ENCODE measurements around the genes MICAL1 and WASF1.

- PRO-cap, 2 experiments = peak in 2 of 2 experiments; most common plus-strand start chr6:108874643 (in 2)
These were observed 26.1 kb downstream of the ARMC2 start for GRCh38 chr6:108874285-108874846.

- PRO-cap, 2 experiments = no peak in any of the 2 experiments
These were observed 96.6 kb downstream of the ARMC2 start for GRCh38 chr6:108944634-108945381.

DNA sequence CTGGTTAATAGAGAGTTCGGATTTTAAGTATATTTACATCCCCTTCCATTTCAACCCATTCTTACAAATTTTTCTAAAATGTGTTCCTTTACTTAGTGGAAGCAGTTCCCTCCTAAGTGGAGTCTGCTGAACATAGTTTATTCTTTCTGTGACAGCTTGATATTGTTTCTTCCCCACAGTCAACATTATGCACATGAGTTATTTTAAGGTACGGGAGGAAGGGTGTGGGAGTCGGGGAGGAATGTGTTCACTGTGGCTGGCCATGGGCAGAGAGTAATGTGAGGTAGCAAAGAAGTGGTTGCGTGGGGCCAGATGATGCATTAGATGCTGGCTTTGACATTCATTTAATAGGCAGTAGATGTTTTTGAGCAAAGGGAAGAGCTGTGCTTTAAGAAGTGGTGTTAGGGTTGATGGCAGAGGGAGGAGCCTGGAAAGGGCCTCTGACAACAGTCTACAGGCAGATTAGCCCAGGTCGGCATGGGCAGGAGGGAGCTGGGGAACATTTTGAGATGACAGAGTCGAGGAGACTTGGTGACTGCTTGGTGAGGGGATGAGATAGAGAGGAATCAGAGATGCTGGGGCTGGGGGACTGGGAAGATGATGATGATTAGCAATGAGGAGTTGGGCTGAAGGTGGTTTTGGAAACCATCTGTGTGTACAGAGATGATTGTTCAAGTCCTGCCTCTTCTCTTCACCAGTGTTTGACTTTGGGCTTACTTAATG is 98.6 kb downstream of the ARMC2 start:
- PRO-cap, 2 experiments = no peak in any of the 2 experiments

- PRO-cap, 2 experiments = no peak in any of the 2 experiments
These were observed 131.5 kb downstream of the CD164 start for GRCh38 chr6:109250681-109251219.

DNA sequence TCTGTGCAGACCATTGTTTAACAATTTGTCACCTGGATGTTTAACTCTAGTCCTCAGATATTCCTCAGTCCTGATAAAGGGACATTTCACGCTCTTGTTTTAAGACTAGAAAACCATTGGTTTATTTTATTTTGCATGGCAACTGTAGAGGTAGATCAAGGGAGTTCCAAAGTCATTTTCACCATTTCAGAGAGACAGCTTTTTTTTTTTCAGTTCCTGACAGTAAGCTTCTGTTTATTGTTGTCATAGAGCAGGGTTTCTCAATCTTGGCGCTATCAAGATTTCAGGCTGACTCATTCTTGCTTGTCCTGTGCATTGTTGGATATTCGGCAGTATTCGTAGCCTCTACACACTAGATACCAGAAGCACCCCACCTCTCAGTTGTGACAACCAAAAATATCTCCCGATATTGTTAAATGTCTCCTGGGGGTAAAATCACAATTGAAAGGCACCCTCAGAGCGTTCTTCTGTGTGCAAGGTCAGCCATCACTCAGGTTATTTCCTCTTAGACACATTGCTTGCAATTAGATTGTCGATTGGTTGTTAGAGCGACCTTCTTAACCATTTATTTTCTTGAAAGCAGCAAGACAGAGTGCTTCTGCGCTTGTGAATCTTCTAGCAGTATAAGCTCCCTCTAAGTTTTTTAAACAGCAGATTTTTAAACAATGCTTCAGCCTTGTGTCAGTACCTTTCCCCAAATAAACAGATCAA is 2.2 kb upstream of the CD164 start:
- PRO-cap, 2 experiments = no peak in any of the 2 experiments

DNA sequence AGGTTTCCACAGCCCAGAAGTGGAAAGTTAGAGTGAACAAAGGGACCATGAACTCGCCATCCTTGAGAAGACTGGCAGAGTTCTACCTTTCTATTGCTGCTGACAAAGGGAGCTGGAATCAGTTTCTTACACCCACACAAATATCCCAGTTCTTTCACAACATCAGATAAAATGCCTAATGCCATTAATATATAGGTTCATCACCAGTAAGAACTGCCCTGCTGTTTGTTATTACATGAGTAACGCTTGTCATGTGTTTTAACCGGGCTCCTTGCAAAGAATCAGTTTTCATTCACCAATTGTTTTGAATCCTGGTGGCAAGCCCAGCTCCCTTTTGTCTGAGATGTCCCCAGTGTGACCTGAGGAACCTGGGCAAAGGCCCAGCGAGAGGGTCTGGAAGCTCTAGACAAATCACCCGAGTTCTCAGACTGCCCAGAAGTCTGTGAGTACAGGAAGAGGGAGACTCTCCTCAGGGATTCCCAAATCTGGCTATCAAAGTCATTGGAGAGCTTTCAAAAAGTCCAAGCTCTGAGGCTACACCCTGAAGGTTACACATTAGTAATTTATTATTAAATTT is 7.5 kb upstream of the CD164 start:
- PRO-cap, 2 experiments = no peak in any of the 2 experiments

DNA sequence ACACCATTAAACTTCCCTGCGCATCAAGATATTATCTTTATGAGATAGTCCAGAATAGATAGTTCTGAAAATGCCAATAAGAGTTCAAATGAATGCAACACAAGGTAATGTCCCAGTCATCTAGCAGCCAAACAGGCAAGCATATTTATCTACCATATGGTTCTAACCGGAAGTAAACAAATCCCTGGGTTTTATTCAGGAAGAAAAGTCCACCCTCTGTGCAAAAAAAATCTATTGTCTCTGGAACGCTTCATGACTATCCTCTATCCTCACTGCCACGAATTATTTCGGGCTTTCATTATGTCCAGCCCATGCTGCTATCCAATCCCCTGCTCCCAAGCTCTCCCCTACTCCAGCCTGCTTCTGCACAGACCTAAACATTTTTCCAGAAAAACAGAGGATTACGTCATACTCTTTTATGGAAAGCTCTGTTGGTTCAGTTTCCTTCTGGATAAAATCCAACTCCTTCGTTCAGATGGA is 11.5 kb downstream of the PPIL6 start:
- PRO-cap, 2 experiments = no peak in any of the 2 experiments

DNA sequence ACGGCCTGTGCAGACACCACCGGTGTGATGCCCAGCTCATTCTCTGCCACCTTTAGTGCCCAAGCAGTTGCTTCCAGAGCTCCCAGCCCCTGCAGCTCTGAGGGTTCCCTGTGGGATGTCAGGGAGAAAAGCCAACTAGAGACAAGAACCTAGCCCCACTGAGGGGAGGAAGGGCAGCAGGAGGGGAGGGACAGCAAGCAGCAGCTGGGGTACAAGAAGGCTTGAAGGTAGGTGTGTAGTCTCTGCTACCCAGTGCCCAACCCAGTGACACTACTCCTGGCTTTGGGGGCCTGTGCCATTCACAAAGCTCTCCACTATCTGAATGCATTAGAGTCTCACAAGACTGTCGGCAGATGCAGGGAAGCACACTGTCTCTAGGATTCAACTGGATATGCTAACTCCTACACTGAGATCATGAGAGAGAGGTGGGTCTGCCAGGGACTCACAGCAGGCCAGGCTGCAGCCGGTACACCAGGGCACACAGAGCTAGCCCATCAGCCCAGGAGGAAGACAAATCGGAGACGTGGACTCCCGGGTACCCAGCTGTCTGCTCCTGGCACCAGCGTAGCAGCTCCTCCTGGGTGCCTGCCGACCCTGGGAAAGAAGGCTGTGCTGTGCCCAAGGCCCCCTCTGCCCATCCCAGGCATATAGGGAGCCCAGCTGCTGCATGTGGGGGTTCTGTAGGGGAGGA is 7.1 kb downstream of the MICAL1 start:
- PRO-cap, 2 experiments = no peak in any of the 2 experiments

DNA sequence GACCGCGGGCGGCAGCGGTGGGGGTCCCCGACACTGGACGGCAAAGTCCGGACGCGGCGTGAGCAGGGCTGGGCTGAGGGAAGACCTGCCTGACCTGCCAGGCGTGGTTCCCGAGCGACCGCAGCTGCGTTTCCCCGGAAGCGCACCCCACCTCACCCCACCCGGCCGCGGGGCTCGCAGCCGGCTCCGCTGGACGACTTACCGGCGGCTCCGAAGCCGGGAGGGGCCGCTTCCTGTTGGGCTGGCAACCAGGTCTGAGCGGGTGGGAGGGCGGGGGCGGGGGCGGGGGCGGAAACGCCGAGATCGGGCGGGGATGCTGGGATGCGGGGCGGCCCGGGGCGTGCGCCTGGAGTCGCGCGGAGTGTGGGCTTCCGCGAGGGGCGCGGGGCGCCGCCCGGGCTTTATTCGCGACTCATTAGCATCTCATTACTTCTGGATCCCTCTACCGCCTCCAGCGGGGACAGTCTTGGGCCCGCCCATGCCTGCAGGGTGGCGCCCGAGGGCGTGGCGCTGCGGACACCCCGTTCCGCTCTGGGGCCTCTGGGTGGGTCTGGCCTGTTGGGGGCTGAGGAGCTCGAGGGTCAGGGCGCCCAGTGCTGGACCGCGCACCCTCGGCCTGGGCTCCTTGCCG is at the start of gene MICAL1:
Gene MICAL1 (minus strand): TSS at position 256 of the 631 bp plus-strand sequence.
- PRO-cap, 2 experiments = peak in 2 of 2 experiments; most common plus-strand start position 300 of the sequence (in 1); most common minus-strand start position 183 of the sequence (in 2)

DNA sequence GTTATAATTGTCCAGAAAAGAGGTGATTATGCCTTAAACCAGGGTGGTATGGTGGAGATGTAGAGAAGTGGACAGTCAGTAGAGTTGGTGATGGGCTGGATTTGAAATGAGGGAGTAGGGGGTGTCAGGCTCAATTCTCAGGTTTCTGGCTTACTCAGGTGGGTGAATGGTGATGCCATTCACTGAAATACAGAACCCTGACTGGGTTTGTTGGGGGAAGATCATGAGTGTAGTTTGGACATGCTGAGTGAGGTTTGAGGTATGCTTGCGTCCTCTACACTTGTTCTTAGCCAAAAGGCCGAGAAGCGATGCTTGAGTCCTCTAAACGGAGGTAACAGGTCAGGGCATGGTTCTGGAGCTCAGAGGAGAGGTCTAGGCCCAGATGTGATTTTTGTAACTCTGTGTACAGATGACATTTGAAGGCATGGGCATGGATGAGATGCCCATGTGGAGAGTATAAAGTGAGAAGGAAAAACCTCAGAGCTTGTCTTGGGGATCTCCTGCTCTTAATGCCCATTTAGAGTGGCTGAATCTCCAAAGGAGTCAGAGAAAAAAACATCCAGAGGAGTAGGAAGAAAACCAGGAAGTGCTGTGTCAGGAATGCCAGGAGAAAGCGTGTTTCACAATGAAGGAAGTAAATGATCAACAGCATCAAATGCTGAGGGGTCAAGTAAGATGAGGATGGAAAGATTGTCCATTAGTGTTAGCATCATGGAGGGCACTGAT is 55.9 kb downstream of the FIG4 start:
- PRO-cap, 2 experiments = no peak in any of the 2 experiments

DNA sequence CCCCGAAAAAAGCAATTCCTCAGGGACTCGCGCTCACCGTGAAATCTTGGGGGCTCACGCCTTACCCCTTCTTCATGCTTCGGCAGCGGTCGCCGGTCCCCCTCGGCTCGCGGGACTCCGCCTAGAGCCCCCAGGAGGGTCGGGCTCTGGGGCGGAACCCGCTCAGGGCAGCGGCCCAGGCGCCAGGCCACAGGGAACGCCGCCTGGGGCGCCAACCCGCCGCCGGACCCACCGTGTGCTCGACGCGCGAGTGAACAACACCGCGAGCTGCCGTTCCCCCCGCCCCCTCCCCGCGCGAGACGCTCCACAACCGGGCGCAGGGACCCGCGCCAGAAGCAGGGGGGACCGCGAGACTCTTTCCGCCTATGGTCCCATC is at the start of gene WASF1:
Gene WASF1 (minus strand): TSS at position 269 of the 376 bp plus-strand sequence.
- PRO-cap, 2 experiments = peak in 2 of 2 experiments; most common minus-strand start position 241 of the sequence (in 2)

DNA sequence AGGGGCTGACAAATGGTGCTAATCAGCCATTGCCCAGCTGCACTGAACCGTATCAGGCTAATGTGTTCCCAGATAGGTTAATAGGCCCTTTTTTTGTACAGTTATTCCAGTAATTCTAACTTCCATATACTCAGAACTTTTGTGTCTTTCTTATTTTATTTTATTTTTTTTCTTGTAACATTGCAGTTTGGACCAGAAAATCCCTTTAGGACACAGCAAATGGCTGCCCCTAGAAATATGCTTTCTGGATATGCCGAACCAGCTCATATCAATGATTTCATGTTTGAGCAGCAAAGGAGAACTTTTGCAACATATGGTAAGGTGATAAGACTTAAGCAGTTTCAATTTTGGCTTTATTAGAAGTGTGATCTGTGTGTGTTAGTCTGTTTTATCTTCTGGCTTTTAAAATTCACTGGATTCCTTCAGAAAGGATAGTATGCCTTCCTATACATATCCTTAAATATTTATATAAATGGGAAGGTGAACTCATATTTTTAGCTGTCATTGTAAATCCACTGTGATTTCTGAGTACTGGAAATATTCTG is 21.2 kb downstream of the CDC40 start:
- PRO-cap, 2 experiments = no peak in any of the 2 experiments

GRCh38 chr6:110215346-110215875 is 35.2 kb downstream of the CDC40 start:
- PRO-cap, 2 experiments = no peak in any of the 2 experiments

DNA sequence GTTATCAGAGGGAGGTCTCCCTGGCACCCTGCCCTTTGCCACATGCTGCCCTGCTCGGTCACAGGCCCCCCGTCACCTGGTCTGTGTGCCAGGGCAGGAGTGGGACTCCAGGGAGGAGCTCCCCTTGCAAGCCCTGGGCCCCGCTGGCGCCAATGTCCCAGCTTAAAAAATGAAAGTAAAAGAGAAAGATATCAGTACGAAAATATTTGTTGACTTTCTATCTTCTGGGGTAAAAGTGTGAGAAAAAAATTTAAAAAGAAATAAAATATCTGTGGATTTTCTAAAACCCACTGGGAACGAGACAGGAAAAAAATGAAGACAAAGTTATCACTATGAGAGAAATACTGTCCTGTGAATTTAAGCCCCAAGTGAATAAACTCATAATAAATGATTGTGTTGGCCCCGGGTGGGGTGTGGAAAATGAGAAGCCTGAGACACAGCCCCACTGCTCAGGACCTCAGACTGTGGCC is 68.2 kb upstream of the SLC22A16 start:
- PRO-cap, 2 experiments = no peak in any of the 2 experiments

GRCh38 chr6:110560595-110561081 is 84.2 kb upstream of the SLC22A16 start:
- PRO-cap, 2 experiments = no peak in any of the 2 experiments

DNA sequence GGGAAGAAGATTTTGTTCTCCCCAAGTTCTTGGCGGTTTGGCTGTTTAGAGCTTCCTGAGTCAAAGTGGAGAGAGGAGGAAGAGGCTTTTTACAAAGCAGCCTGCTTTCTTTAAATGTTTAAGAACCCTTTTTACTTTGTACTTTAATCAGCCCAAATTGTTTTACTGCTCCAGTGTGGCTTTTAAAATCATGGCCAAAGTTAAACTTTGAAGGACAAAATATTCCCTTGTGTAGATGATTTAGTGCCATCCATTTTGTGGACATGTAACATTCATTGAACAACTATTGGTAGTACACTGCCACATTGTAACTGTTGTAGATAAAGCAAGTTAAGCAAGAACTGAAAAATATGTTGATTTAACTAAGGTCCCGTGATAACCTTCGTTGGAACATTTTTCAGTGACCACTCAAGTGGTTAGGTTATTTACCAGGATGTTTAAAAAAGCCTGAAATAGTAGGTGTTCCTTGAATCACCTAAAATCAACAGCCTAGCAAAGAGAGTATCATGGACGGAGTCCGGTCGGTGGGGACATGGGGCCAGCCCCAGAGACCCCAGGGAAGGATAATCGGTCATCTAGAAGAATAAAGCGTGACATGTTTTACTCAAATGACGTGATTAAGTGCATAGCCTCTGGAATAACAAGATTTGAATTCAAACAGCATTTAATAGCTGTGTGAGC is 2.5 kb downstream of the AMD1 start:
- PRO-cap, 2 experiments = peak in 1 of 2 experiments; most common plus-strand start position 513 of the sequence (in 1)

- PRO-cap, 2 experiments = no peak in any of the 2 experiments
These were observed 19.7 kb downstream of the AMD1 start for GRCh38 chr6:110894013-110894869.

DNA sequence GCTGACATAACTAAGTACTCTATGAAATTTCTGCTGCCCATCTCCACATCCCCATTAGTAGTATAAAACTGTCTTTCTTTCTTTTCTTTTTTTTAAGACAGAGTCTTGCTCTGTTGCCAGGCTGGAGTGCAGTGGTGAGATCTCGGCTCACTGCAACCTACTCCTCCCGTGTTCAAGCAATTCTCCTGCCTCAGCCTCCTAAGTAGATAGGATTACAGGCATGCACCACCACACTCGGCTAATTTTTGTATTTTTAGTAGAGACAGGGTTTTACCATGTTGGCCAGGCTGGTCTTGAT is 28.3 kb upstream of the GTF3C6 start:
- PRO-cap, 2 experiments = no peak in any of the 2 experiments

GRCh38 chr6:111127486-111128010 is 40.2 kb downstream of the SLC16A10 start:
- PRO-cap, 2 experiments = no peak in any of the 2 experiments

DNA sequence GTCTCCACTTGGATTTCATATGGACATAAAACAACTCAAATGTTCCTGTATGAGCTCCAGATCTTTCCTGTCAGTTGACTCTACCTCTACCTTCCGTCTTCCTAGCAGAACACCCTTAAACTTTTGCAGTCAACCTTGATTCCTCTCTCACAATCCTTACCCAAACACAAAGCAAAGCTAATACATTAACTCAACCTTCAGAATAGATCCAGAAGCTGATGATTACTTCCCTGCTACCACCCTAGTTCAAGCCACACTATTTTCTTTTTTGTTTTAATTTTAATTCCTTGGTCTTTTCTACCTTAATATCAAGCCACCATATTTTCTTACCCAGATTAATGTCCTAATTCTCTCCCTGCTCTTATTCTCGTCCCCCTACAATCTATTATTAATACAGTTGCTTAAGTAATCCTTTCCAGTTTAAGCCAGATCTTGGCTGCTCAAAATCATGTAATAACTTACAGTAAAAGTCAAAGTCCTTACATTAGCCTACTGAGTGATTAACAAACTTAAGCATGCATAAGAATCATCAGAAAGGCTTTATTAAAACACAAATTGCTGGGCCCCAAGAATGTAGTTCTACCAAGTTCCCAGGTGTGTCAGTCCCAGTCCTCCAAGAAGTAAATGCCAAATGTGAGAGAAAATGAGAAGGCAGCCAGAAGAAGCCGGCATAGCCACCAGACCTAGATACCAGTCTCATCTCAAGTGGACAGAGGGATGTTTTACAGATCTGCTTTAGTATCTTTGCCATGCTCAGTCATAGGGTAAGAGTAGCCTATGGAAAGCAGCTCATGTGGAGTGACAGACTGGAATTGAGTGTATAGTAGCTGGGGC is 68.2 kb downstream of the REV3L start:
- PRO-cap, 2 experiments = no peak in any of the 2 experiments